ENCODE results near the genes BMPR1A and SNCG.

GRCh38 chr10:85791346-85791760, 575.2 kb downstream of the GRID1 start:
- RAMPAGE, long total RNA = no peak
- RRBS = no CpG with 5 or more reads among the region's 2 CpGs

DNA sequence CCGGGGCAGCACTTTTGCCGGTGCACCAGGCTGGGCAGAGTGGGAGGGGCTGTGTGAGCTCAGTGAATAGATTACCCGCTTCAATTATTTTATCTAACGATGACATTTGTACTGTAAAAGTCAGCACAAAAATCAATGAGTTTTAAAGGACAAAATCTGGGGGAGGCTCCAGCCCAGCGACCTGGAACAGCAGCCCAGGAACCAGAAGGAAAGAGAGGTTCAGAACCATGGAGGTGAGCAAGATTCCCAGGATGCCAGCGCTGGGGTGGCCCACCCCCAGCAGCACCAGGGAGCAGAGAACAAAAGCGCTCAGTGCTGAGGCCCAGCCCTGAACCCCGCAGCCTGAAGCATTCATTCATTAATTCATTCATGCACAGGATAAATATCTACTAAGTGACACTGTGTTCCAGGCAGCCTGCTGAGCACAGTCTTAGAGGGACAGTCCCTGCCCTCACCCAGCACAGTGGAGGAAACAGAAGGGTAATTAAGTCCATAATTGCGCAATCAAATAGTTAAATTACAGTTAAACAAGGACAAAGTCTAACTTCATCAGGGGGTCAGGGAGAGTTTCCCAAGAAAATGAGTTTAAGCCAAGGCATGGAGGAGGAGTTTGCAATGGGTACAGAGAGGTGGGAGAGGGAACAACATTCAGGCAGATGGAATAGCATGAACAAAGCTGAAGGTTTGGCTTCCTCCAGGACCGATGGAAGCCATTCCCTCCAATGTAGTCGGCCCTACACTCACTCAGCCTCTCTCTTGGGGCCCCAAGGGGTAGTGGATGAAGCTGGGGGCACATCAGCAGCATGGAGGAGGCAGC, 202.3 kb downstream of the GRID1 start:
- RAMPAGE, long total RNA = no peak
- RRBS = 7% methylated on average over 1 of the region's 11 CpGs

- RAMPAGE, long total RNA = no peak
- RRBS = 12% methylated on average over 23 of the region's 55 CpGs
Observed at GRCh38 chr10:86389307-86390101, 22.9 kb upstream of the GRID1 start.

GRCh38 chr10:86485993-86486454, 35.6 kb downstream of the WAPL start:
- RAMPAGE, long total RNA = no peak
- RRBS = no CpG with 5 or more reads among the region's 1 CpG

- RAMPAGE, long total RNA = no peak
- RRBS = 1% methylated on average over 24 of the region's 75 CpGs
Observed at GRCh38 chr10:86521866-86522801, 542 bp upstream of the WAPL start.

GRCh38 chr10:86648924-86649709, 5.2 kb upstream of the OPN4 start:
- RAMPAGE, long total RNA = no peak
- RRBS = no CpG with 5 or more reads among the region's 10 CpGs

DNA sequence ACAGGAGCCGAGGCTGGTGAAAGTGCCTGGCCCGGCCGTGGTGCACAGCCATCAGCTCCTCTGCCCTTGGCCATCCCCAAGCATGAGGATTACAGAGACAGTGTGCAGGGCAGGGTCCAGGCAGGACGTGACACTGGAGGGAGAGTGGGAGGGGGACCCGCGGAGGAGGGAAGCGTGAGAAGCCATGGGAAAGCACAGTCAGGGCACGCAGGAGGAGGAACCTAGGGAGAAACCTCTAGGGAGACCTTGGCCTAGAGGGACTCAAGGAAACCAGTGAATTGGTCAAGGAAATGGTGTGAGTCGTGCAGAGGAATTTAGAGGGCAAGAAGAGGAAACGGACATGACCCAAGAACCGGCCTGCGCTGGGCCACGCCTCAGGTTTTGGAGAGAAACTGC, 3.0 kb downstream of the OPN4 start:
- RAMPAGE, long total RNA = no peak
- RRBS = no CpG with 5 or more reads among the region's 13 CpGs

DNA sequence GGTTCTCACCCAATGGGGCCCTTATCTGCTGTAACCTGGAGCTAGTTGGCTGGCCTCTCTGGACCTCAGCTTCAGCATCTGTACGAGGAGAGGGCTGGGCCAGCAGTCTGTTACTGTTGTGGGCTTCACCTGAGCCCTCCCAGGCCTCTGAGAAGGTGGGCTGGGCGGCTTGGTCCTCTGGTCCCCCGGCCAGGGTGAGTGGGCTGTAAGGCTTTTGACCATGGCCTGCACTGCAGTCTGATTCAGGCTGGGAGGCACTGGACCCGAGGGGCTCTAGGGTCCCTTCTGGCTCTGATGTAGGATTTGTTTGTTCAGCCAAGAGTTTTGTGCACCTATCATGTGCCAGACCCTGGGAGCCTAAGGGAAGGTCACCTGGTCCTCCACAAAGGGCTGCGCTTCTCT, 22.5 kb downstream of the LDB3 start:
- RAMPAGE, long total RNA = no peak
- RRBS = no CpG with 5 or more reads among the region's 5 CpGs

GRCh38 chr10:86744050-86744969, 12.1 kb upstream of the BMPR1A start:
- RAMPAGE, long total RNA = no peak
- RRBS = no CpG with 5 or more reads among the region's 8 CpGs

GRCh38 chr10:86756384-86757213, at the start of gene BMPR1A:
Gene BMPR1A, plus strand, starts transcription at chr10:86756619.
- RAMPAGE, long total RNA = no peak
- RRBS = 2% methylated on average over 41 of the region's 120 CpGs

DNA sequence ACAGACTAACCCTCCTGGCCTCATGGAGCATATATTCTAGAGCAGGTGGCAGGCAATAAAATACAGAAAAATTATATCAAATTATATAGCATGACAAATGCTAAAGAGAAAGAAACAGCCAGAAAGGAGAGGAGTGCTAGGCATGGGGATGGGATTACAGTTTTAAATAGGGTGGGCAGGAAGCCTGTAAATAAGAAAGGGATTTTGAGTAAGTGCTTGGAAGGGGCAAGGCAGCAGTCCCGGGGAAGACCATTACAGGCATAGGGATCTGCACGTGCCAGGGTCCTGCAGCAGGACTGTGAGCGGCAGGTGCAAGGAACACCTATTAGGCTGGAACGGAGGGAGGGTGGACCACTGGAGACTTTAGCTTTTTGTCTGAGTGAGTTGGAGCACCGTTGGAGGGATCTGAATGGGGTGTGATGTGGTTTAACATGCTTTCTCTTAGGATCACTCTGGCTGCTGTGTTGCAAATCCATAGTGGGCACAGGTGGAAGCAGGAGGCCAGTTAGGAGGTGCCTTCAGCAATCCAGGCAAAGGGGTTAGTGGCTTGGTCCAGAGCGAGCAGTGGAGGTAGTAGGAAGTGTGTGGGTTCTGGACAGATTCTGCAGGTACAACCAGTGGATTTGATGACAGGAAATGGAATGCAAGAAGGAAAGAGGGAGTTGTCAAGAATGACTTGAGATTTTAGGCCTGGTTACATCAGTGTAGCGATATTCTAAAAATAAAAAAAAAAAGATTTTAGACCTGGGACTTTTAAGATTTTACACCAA, 95.2 kb downstream of the MMRN2 start:
- RAMPAGE, long total RNA = no peak
- RRBS = no CpG with 5 or more reads among the region's 7 CpGs

GRCh38 chr10:86901063-86901494, 56.3 kb downstream of the MMRN2 start:
- RAMPAGE, long total RNA = no peak
- RRBS = no CpG with 5 or more reads among the region's 3 CpGs

GRCh38 chr10:86908488-86909179, 48.8 kb downstream of the MMRN2 start:
- RAMPAGE, long total RNA = no peak
- RRBS = no CpG with 5 or more reads among the region's 5 CpGs

DNA sequence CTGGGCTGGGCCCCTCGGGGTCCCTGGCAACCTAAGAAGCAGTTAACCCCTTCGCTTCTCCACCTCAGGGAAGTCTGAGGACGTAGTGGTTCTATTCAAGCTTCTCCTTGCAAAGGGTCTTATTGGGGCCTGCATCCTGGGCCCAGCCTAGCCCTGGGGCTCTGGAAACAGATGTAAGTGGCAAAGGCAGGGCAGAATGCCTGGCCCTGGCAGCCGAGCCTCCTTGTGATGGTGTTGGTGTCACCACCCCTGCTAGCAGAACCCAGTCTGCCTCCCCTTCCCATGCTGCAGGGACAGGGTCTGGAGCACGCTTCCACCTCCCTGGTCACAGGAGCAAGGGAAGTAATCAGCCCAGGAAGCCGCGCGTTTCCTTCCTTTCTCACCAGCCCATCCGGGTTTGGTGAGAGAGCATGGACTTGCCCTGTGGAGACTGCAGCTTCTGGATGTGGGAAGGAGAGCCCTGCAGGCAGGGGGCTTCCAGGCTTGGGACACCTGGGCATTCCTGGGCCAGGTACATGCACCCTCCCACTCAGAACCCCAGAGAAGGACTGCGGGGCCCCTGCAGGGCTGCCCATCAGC, 2.0 kb downstream of the MMRN2 start:
- RAMPAGE, long total RNA = no peak
- RRBS = no CpG with 5 or more reads among the region's 10 CpGs

DNA sequence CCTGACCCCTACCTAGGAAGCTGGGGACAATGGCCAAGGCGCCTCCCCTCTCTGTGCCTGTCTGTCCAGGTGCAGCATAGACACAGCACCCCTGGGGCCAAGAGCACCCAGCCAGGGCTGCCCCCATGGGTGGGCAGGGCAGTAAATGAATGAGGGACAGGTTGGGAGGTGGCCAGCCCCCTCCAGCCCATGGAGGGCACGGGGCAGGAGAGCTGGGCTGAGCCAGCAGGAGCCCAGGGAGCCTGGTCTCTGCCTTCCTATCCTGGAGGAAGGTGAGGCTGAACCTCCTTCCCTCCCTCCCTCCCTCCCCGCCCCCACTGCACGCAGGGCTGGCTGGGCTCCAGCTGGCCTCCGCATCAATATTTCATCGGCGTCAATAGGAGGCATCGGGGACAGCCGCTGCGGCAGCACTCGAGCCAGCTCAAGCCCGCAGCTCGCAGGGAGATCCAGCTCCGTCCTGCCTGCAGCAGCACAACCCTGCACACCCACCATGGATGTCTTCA, at the start of gene SNCG:
TSS of gene SNCG (plus strand) at position 392 of the 503 bp plus-strand sequence.
- RAMPAGE, long total RNA = no peak
- RRBS = no CpG with 5 or more reads among the region's 14 CpGs

- RAMPAGE, long total RNA = no peak
- RRBS = no CpG with 5 or more reads among the region's 3 CpGs
Observed at GRCh38 chr10:87060686-87061081, 34.0 kb downstream of the GLUD1 start.

GRCh38 chr10:87081454-87081902, 13.2 kb downstream of the GLUD1 start:
- RAMPAGE, long total RNA = no peak
- RRBS = no CpG with 5 or more reads among the region's 7 CpGs

- RAMPAGE, long total RNA = no peak
- RRBS = no CpG with 5 or more reads among the region's 7 CpGs
Observed at GRCh38 chr10:87093354-87093811, 1.3 kb downstream of the GLUD1 start.

GRCh38 chr10:87170424-87170904, 54.8 kb upstream of the NUTM2A start:
- RAMPAGE, long total RNA = no peak
- RRBS = no CpG with 5 or more reads among the region's 3 CpGs

GRCh38 chr10:87557463-87558098, 52.9 kb downstream of the MINPP1 start:
- RAMPAGE, long total RNA = no peak
- RRBS = no CpG with 5 or more reads among the region's 4 CpGs